Airway epithelial cell (primary cell): ENCODE measurements around the genes HYPK, WDR76, TERB2 and SLC28A2.

DNA sequence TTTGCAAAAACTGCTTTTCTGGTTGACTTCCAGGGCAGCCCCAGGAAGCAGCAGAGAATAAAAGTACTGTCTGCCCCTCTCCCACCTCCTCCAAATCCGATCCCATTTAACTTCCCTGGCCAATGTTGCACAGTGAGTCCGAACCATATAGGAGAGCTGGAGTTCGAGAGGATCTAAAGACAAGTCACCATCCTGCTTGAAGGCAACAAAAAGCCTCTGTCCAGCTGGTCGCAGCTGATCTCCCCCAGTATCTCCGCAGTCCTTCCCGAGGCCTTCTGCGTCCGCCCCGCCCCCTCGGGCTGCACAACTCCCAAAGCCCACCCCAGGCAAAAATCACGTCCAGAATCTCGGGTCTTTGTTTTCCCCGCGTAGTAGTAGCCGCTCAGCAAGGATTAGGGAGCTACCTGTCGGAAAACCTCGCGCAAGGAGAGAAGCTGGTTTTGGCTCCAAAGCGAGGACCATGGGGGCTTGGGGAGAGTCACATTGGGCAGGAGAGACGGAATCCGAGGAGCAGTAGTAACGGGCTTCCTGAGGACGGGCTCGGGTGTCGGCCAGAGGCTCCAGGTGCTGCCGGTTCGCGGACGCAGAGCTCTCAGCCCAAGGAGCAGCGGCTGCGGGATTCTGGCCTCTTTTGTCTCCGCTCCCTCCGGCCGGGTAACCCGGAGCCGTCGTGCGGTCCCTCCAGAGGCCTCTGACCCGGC is 539 bp downstream of the ZSCAN29 start:
- RAMPAGE, long total RNA: no peak

DNA sequence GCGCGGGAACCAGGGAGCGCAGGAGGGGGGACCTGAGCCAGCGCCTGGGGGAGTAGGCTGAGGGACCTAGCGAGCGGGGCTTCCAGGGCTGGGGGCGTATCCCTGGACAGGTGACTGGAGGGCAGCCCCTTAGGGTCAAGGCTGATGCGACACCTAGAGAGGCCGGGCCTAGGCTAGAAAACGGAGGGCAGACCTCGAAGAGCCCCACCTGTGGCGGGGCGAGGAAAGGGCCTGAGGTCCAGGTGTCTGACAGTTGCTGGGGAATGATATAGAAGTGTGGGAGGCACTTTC is 494 bp downstream of the TUBGCP4 start:
- RAMPAGE, long total RNA: no peak

DNA sequence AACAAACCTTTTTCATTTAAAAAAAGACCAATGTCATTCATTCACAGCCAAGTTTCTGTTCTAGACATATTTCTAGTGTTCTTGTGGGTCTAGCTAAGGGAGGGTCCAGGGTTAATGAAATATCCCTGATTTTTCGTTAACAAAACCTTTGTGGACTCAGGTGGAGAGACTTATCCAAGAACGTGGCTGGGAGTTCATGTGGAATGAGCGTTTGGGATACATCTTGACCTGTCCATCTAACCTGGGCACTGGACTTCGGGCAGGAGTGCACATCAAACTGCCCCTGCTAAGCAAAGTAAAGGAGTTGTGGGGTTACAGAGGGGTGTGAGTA is 4.2 kb downstream of the CKMT1B start:
- RAMPAGE, long total RNA: no peak

GRCh38 chr15:43800184-43800781 is at the start of gene HYPK:
Gene HYPK (plus strand): TSS chr15:43800599.
- RAMPAGE, long total RNA: start-site peak on the plus strand at chr15:43800589-43800643, 7,667 and 3,056 reads in 2 replicates

DNA sequence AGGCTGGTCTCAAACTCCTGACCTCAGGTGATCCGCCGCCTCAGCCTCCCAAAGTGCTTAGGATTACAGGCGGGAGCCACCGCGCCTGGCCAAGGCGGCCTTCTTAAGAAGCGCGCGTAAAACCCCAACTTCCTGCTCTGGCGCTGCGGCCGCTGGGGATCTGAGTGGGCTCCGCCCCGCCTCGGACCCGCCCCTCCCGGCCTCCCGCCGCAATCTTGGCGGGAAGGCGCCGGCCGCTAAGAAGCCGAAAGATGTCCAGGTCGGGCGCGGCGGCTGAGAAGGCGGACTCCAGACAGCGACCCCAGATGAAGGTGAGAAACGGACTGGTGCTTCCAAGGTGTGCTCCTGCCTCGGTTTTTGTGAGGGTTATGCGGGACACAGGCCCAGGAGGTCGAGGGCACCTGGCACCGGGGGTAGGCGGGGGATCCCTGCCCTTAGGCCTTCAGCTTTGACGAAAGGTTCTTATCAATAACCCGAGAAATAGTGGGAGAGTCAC is at the start of gene WDR76:
WDR76 (plus strand) TSS at position 221 of the 496 bp plus-strand sequence.
- RAMPAGE, long total RNA: start-site peak on the plus strand centred at position 223 of the sequence, 51 bp wide, 616 and 170 reads in 2 replicates

DNA sequence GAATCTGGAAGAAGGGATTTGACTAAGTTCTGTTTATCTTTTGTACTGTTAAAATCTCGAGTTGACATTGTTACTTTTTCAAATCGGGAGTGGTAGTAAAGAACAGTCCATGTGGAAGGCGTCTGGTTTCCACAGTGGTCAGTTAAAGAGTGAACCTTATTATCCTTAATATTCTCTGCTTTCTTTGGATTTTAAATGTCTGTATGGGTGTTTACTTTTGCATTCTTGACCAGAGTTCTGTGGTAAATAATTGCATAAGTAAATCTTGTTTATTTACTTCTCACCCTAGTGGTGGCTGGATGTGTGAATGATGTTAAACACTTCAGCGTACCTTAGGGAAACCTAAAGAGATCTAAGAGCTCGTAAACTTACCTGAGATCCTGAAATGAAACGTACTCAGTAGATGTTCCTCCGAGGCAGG is 808 bp downstream of the CTDSPL2 start:
- RAMPAGE, long total RNA: no peak

DNA sequence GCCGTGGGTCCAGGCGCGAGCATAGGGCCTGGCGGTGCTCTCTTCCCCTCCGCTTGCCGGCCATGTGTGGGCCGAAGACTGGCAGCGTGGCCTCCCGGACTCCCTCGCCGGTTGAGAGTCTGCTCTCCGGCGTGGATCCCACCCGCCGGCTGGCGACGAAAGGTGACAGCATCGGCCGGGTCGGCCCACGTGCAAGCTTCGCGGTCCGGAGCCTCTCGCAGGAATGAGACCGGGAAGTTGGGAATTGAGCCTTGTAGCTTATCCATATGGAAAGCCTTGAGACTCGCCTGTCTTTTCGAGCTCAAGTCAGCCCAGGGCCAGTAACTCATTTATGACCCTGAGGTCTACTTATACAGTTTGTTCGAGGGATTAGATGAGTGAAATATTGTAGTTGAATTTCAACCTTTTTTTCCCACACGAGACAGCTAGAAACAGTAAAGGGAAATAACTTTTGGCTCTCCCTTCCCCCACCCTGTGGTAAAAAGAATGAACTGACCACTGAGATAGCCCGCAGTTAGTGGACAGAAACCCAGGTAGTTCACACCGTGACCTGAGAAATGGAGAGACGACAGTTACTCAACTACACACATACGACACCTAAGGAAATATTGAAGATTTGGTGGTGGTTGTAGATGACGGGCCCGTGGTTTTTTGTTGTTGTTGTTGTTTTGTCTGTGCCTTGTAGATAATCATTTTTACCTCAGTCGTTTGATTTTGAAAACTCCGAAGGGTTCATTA is 742 bp downstream of the EIF3J start:
- RAMPAGE, long total RNA: no peak

DNA sequence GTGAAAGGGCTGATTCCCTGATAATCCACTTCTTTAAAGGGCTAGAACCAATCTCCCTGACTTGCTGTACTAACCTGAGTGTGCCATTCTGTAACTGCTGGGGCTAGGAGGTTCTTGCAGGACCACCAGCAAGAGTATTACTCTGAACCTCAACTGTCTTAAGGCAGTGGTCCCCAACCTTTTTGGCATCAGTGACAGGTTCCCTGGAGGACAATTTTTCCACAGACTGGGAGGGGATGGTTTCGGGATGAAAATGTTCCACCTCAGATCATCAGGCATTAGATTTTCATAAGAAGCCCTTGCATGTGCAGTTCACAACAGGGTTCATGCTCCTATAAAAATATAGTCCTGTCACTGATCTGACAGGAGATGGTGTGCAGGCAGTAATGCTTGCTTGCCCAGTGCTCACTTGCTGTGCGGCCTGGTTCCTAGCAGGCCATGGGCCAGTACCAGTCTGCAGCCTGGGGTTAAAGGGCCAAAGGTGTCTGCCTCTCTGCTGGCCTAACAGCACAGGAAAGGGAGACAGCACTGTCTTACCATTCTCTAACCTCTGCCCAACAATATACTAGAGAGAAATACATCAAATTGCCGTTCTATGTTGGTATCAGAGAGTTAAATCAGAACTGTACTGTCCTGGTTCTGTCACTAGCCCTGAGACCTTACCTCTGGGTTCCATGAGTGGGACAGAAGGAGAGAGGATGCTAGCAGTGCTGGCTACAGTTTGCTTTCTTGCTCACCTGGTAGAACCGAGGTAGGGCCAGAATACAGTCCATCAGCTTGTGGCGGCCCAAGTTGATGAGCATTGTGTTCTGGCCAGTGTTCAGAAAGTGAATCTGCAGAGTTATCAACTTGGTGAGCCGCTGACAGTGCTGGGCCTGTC is 28.4 kb downstream of the EIF3J start:
- RAMPAGE, long total RNA: no peak

- RAMPAGE, long total RNA: no peak
Observed at GRCh38 chr15:44569977-44570849, 33.3 kb downstream of the EIF3J start.

- RAMPAGE, long total RNA: no peak
Observed at GRCh38 chr15:44729725-44730109, 6.6 kb upstream of the TRIM69 start.

- RAMPAGE, long total RNA: no peak
Observed at GRCh38 chr15:44956501-44956882, at the start of gene TERB2. Gene TERB2 (plus strand): TSS chr15:44956687.

- RAMPAGE, long total RNA: no peak
Observed at GRCh38 chr15:45035264-45035788, 12.3 kb downstream of the SORD start.

DNA sequence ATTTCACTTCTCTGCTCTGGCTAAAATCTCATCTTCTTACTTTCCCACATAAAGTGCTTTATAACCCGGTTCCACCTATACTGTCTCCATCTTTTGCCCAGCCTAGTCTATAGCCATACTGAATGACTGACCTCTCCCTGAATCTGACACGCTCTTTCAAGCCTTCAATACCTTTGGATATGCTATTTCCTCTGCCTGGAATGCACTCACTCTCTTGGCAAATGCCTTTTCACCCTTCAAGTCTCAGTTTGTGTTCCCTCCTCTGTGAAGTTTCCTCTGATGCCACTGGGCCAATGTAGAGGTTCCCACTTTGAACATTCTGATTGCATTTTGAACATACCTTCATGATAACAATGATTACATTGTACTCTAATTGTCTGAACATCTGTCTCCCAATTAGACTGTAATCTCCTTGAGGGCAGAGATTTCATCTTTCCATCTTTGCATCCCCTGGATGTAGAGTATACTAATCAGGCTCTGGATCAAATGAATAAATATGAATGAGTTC is 3.4 kb downstream of the DUOXA1 start:
- RAMPAGE, long total RNA: no peak

DNA sequence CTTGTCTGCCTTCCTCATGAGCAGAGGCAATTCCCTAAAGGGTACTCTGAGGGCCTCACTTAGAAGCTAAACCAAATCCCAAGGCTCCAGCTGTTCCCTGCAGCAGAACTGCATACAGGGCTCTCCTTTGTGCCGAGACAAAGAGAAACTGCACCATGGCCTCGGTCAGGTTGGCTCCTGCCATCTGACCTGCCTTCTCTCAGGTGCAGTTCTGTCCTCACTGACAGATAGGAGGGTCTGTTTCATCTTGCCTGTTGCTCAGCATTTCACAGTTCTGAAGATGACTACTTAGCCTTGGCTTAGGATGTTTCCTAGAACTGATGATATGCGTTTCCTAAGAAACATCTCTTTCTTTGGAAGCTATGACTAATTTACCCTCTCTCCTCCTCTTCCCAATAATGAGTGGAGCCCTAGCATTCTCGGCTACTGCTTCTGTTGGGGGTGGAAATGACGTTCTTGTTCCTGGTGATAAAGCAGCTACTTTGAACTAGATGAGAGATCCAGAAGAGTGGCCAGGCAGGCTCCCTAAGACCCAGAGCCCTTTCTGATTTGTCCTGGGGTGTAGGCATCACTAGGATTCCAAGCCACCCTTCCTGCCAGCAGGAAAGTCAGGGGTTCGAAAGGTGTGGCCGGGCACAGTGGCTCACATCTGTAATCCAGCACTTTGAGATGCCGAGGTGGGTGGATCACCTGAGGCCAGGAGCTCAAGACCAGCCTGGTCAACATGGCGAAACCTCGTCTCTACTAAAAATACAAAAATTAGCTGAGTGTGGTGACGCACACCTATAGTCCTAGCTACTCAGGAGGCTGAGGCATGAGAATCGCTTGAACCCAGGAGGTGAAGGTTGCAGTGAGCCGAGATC is 27.3 kb downstream of the DUOX1 start:
- RAMPAGE, long total RNA: no peak

DNA sequence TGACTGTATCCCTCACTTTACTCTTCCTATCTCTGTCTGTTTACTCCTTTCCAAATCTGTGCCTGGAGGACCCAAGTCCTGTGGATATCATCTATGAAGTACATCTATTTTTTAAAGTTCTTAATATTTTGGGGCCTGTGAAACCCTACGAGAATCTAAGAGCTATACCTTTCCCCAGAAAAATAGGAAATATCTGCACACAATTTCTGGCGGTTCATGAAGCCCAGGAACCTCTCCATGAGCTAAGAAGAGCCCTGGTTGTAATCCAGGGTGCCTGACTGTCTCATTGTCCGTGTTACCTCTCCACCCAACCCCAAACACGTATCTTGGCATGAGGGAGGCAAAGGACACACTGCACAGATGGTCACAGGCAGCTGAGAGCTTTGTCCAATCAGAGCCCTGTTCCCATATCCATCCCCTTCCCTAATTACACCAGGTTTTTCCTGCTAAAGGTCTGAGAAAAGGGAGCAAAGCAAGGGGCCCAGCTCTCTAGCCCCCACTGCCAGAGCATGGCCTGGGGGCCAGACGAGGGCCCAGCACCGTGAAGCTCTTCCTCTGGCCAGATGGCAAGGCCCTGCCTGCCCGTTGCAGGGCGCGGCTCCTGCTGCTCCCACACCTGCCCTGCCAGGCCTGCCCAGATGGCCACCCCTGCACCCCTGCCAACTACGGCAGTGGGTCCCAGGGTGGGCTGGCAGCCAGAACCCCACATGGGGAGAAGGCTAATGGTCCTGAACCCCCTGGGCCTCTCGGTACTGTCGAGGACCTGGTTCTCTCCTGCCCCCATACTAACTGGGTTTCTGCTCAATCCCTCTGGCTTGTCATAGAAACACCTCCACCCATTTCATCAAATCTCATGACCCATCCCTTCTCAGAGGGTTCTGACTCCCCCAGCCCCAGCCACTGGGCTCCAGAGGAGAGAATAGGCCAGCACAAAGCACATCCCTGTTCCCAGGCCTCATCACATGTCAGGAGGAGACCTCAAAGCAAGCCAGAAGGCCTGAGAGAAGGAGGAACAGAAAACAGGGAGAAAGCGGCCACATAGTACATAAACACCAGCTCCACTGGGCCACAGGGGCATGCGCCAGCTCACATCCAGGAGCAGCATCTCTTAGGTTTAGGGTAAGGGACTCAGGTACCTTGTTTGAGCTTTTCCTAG is 3.1 kb downstream of the SHF start:
- RAMPAGE, long total RNA: no peak

DNA sequence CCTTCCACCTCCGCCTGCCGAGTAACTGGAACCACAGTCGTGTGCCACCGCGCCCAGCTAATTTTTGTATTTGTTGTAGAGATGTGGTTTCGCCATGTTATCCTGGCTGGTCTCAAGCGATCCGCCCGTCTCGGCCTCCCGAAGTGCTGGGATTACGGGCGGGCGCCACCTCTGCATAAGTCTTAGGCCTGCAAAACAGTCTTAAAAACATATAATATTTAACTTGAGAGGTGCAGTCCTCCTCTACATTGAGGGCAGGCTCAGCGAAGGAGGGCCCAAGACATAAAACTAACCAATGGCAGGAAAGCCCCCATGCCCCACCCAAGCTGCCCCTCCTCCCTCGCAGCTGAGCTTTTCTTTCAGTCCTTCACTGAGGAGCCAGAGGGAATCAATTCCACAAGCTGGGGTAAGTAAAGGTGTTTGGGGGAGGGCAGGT is at the start of gene SLC28A2:
SLC28A2 (plus strand) TSS at position 362 of the 436 bp plus-strand sequence.
- RAMPAGE, long total RNA: no peak

- RAMPAGE, long total RNA: no peak
Observed at GRCh38 chr15:45431517-45431911, 1.1 kb downstream of the C15orf48 start.

GRCh38 chr15:45449309-45449574 is 18.8 kb downstream of the C15orf48 start:
- RAMPAGE, long total RNA: no peak

DNA sequence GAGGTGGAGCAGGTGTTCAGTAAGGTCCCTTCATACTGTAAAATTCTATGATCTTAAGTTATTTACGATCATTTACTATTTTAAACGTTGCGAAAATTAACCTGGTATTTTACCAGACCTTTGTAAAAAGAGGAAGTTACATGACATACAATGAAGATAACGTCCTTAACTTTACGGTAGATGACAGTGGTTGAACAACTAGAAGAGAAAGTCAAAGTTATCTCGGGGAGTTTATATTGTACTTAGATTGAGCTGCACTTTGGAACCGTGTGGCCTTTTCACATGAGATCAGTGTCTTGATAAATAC is 1.1 kb downstream of the SLC30A4 start:
- RAMPAGE, long total RNA: no peak

DNA sequence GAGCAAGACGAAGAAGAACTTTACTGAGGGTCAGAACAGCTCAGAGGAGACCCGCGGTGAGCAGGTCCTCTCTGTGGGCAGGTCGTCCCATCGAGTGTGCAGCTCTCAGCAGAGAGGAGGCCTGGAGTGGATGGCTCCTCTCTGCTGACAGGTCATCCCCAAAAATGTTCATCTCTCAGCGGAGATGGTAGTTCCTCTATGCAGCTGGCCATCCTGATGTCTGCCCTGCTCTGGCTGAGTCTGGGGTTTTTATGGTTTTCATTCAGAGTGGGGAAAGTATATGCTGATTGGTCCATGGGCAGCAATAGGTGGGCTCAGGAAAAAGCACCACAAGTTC is 13.4 kb upstream of the BLOC1S6 start:
- RAMPAGE, long total RNA: no peak